Glomerular endothelial cell (primary cell): ENCODE measurements around a stretch of chr20.

DNA sequence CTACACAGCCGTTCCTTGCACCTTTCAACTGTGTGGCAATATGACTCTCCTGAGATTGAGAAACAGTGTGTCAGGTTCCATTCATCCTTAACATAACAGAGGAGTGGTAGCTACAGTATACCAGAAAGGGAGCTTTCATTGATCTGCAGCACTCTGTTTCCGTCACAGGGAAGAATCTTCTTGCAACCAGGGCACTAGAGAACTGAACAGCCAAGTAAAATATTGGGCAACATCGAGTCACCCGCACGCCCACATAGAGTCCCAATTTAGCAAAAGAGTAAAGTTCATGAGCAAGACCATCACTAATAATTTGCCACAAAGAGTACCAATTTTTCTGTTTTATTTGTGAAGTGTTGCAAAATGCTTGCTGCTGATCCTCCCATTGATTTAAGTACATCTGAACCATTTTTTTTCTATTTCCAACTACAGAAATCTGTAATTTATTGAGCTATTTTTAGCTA lies 354.9 kb downstream of the HAO1 start:
- RAMPAGE, long total RNA: no peak

DNA sequence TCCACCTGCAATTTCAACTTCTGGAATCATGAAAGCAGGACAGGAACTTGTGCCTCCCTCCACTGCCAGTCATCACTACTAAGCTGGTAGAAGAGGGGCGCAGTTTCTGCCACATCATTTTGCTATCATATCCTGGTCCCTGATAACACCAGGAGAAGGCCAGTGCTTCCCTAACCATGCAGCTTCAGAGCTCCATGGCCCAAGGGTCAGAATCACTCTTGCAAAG lies 240.9 kb downstream of the HAO1 start:
- RAMPAGE, long total RNA: no peak

DNA sequence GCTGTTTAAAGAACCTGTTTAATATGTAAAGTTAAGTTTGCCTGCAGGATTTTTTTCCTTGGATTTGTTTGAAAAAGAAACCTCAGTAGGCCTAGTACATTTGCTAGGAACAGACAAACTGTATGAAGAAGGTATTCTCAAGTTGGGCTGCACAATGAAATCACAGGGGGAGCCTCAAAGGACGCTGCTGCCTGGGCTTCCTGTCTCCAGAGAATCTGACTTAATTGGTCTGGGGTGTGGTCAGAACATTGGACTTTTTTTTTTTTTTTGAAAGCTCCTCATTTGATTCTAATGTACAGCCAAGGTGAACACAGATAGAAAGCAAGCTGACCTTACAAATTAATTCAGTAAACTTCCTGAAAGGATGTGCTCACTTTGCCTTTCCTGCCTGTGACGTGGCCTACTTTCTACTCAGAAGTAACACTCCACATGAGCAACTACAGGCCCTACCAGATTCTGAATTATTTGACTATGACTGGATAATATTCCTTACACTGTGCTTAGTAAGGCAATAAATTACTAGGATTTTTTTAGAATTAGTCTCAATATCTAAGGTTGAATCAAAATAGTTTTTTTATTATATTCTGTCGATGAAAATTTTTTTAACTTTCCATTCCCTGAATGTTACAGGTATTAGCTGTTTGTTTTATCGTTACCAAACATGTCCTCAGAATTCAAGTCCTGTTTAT lies 29.6 kb downstream of the PLCB1 start:
- RAMPAGE, long total RNA: no peak

DNA sequence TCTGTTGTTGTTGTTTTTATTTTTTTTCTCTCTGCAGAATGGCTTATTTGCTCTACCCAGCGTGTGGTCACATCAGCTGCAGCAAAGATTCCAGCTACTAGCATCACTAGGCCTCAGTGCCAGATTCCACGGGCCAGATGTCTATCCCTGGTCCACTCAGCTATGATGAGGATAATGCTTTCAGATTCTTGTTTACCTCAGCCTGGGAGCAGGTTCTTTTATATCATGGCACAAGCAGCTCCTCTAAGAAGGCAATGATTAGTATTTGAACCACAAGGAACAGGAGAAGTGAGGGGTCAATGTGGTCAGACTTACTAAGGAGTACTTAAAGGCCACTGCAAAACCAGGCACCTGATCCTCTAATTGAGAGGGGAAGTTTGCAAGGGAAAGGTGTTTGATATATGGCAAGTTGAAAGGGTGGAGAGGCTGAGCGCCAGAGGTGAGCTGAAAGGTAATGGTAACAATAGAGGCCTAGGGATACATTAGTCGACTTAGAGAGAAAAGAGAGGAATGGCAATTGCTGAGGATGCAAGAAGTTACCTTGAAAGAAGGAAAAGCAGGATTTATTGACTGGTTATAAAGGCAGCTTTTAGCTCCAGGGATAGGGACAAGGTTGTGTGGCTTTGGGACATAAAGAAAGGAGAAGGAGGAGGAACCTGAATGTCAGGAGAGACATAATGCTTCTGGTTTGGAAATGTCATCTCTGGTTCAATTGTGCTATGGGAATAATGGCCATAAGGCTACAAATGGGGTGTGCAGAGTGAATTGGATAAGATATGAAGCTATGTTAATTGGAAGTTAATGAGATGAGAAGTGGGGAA lies 110.3 kb downstream of the PLCB1 start:
- RAMPAGE, long total RNA: no peak

DNA sequence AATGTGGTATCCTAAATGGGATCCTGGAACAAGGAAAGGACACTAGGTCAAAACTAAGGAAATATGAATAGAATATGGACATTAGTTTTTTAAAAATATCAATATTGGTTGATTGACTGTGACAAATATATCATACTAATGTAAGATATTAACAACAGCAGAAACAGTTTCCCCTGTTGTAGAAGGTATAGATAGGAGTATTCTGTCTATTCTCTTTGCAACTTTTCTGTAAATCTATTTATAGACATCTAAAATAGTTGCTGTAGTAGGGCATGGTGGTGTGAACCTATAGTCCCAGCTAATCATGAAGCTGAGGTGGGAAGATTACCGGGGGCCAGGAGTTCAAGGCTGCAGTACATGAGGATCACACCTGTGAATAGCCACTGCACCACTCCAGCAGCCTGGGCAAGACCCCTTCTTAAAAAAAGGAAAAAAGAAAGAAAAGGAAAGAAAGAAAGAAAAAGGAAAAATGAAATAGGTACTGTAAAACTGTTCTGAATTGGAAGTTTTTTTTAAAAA lies 276.0 kb downstream of the PLCB1 start:
- RAMPAGE, long total RNA: no peak

- RAMPAGE, long total RNA: no peak
Measured at GRCh38 chr20:8416091-8416779, 284.2 kb downstream of the PLCB1 start.

DNA sequence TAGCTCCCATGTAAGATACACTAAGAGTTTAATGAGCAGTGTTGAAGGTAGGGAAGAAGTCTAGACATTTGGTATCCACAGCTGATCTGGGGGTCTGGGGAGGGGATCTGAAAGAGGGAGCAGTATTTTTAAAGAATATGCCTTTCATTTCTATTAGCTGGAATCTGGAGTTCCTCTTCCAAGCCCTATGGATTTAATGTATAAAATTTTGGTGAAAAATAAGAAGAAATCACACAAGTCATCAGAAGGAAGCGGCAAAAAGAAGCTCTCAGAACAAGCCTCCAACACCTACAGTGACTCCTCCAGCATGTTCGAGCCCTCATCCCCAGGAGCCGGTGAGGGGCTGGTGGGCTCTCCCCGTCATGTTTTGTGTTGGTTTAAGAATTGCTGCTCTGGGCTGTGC lies 351.4 kb upstream of the PLCB4 start:
- RAMPAGE, long total RNA: no peak

- RAMPAGE, long total RNA: no peak
Measured at GRCh38 chr20:9112955-9113625, 44.2 kb downstream of the PLCB4 start.

DNA sequence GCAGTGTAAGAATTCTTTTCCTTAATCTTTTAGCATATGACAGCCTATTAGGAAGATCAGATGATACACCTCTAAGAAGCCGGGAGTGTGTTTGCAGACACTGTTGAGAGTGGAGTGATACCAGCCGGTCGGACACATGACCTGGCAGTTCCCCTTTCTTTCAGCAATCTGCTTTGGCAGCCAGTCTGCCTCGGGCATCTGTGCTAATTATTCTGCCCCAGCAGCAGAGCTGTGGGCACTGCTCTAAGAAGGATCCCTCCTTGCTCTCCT lies 50.9 kb downstream of the PLCB4 start:
- RAMPAGE, long total RNA: no peak

DNA sequence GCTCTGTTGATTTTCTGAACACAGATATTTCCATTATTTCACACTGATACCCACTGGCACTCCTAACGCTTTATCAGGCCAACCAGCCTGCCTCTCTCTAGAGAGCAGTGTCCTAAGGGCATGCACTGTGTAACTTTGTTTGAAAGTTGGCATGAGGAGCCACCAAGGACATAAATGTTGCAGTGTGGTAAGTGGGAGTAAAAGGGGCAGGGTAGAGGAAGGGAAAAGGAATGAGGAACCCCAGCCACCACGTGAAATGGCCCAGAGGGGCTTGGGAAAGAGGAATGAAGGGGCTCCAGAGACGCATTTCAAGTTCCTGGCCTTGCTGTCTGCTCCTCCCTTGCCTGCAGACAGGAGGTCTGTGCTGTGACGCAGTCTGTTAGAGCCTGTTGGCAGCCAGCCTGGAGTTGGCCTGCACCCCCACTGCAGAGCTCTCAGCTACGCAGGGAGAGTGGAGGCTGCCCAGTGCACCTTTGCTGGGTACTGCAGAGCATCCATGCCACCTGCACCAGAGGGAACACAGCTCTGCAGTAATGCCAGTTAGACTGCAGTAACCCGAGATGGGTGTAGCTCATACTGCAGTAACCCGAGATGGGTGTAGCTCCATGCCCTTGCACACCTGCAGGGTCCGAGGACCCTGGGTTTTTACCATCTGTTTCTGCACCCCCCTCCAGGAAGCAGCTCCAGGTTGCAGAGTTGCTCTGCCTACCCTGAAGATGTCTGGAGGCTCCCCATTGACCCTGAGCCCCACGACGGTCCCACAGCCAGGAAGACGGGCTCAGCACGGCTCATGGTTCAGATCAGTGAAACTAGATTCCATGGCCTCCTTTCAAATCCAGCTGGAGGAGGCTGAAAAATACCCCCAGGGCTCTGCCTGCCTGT lies 86.7 kb upstream of the SNAP25 start:
- RAMPAGE, long total RNA: no peak

DNA sequence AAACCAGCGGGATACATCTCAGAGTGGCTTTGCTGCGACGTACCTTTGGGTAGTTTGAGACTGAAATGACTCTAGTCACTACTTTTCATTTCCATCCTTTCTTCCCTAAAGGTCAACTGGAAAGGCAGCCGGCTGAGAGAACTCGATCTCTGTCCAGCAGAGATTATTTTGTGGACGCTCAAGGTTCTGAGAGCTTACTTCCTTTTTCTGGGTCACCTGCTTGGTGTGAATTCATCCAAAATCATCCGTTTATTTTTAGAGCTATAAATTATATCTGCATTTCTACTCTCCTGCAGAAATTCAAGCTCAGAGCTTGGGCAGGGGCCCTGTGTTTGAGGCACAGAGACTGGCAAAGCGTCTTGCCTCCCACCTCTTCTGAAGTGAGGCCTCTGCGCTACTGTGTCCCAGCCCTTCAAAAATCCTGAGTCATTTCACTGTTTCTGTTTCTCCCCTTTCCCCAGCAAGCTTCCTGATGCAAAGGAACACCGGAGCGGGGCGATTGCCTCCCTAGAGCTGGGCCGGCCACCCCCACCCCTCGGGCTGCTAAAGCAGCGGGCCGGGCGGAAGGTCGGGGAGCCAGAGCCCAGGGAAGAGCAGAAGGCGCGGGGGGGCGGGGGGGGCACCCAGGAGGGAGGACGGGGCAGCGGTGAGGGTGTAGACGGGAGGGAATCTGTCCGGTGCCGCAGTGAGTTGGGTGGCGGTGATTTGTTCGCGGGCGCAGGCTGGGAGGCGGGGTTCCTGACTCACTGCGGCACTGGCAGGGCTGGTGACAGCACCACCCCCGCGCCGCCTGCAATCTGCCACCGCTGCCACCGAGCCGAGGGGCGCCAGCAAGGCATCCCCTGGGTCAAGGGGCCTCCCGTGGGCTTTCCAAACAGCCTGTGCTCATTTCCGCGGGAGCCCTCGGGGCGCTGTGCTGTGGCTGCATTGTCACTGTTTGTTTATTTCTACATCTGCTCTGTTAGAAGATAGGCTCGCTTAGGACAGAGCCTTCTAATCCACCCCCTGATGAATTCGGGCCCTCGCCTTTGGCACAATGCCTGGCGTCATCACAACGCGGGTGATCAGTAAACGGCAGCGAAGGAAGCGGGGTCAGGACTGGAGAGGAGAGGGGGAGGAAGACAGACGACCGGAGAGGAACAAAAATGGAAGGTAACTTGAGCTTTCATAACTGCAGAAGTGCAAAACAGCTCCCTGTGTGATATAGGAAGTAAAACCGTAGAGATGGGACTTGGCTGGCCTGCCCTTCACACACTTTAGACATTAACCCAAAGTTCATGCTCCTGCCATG lies 46.5 kb upstream of the SNAP25 start:
- RAMPAGE, long total RNA: no peak

DNA sequence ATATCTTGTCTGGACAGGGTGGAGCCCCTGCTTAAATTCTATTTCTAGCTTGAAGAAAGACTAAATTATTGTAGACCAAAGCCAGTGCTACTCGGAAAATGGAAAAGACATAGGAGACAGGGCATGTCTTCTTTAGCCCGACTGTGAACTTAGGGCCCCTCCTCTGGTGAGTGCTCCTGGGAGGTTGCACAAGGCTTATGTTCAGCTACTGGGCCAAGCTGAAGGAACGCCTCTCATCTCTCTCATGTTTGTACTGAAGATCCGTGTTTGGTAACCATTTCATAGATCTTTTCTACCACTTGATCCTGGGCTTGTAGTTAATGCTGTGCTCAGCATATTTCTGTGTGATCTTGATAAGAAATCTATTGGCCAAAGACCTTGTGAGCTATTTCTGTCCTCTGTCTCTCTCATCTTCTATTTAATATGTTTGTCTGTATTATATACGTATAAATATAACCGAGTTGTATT lies 70.3 kb downstream of the SLX4IP start:
- RAMPAGE, long total RNA: no peak

DNA sequence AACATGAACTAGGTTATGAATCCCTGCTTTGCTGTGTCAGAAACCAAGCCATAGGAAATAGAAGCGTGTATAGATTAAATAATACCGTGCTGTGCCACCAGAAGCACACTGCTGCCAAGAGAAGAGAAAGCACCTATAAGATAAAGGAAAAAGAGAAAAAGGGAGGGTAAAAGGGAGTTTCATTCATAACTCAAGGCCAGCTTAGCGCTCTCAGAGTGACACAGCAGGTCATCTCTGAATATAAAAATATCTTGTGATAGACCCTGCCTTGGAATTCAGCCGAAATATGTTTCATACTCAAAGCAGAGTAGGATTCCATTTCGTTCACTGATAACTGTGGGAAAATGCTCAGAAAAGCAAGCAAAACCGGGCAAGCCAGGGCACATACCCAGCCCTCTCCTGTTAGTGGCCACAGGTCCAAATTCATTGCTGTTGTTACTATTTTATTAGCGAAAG lies 8.7 kb downstream of the JAG1 start:
- RAMPAGE, long total RNA: no peak

DNA sequence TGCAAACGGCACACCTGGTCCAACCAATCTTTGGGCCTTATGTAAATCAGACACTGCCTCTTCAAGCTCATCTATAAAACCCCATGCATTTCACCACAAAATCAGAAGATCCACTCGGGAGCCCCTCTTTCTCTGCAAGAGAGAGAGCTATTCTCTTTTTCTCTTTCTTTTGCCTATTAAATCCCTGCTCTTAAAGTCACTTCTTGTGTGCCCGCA lies 341.9 kb upstream of the JAG1 start:
- RAMPAGE, long total RNA: no peak

- RAMPAGE, long total RNA: no peak
Measured at GRCh38 chr20:11337477-11337690, 580.3 kb upstream of the BTBD3 start.

DNA sequence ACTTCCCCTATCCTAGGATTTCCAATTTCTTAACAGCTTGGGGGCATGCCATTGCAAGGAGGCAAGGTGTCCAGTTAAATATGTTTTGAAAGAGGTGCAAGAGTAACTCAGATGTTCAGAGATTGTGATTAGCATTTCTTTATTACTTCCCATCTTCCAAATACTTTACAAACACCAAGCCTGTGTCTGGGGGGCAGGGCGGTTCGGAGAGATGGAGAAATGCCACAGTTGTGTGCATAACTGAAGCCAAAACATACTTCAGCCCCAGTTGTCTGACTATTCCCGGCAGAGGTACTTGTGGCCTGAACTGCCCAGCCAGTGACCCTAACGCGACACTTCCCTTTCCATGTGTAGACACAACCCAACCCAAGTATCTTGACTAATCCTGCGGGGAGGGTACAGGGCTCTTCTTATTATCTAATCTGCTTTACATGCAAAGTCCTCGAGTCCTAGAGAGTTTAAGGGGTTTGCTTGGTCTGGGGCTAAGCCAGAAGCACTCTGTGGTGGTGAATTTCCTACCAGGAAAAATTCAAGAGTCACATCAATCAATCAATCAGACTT lies 46.1 kb downstream of the ISM1 start:
- RAMPAGE, long total RNA: no peak

GRCh38 chr20:13272596-13273037 lies 51.5 kb downstream of the ISM1 start:
- RAMPAGE, long total RNA: no peak

- RAMPAGE, long total RNA: no peak
Measured at GRCh38 chr20:13288300-13288680, 67.2 kb downstream of the ISM1 start.

DNA sequence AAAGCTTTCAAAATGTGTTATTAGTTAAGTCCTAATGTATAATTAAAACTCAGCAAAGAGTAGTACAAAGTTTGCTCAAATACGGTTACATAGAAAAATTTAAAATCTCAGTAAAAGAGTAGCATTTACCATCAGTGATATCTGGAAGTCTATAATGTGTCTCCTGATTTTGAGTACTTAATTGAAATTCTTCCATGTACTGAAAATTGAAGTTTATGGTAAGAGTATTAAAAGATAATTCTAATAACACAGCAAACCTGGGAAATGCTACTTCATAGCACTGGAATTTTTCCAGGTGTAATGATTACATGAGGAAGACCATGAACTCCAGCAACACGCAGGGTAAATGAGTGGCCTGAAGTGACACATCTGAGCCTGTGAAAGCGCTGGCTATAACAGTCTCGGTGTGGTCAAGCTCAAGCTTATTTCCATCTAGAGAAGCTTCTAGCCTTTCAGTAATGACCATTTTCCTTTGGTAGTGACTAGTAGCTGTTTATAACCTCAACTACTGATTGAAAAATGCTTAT lies 203.2 kb downstream of the ISM1 start:
- RAMPAGE, long total RNA: no peak

- RAMPAGE, long total RNA: no peak
Measured at GRCh38 chr20:13775842-13776395, 8.8 kb downstream of the ESF1 start.